Brain (tissue), 1 donor: ENCODE results near the gene ZNF26.

DNA sequence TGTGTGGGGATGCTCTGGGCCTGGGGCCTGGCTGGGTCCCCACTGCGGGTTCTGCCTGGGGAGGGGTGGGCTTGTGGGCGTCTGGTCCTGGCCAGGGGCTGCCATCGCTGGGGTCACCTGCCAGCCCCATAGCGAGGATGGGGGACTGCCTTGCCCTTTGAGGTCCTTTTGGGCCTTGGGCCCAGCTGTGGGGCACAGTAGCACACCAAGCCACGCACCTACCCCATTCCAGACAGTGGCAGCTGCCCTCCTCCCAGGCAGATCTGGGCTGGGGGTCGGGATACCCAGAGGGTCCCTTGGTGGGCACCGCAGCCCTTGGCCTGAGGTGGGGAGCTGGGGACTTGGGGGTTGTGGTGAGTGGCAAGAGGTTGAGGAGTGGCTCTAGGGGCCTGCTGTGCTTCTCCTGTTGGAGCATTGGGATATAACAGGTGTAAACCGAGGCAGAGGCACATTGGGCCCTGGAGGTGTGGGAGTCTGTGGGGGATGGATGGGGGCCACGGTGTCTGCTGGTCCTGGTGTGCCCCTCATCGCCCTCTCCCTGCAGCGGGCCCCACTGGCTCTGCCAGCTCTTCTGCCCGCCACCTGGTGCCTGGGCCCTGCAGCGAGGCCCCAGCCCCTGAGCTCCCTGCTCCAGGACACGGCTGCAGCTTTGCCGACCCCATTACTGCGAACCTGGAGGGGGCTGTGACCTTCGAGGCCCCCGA is 11.0 kb upstream of the PUS1 start:
- RRBS, result no CpG with 5 or more reads among the region's 18 CpGs

DNA sequence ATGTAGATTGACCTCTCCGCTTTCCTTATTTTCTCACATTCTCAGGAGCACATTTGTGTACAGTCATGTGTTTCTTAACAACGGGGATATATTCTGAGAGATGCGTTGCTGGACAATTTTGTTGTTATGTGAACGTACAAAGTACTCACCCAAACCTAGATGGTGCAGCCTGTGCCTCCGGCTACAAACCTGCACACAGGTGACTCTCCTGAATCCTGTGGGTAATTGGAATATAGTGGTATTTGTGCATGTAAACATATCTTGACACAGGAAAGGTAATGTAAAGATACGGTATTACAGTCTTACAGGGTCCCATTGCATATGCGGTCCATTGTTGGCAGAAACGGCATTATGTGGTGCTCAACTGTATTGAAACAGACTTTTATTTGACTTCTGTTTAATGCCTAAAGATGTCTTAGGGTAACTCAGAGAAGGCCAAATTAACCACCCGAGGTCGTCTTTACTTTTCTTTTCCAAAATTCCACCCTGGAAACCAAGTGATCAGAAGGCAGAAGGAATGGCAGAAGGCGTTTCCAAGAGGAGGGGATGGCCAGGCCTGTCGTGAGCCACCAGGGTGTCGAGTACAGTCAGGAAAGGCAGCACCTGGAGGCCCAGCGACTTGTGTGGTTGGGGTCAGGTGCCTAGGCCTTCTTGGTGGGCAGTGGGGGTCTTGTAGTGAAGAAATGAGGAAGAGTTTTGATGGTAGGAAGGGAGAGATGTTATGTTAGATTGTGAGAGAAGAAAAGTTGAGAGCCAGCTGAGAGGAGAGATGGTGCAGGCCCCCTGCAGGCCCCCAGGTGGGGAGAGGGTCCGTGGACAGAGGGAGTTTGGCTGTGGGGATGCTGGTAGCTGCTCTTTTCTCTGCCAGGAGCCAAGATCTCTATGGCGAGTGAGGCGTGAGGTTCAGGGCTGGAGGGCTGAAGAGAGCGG is 44.0 kb downstream of the EP400 start:
- RRBS, result no CpG with 5 or more reads among the region's 18 CpGs

DNA sequence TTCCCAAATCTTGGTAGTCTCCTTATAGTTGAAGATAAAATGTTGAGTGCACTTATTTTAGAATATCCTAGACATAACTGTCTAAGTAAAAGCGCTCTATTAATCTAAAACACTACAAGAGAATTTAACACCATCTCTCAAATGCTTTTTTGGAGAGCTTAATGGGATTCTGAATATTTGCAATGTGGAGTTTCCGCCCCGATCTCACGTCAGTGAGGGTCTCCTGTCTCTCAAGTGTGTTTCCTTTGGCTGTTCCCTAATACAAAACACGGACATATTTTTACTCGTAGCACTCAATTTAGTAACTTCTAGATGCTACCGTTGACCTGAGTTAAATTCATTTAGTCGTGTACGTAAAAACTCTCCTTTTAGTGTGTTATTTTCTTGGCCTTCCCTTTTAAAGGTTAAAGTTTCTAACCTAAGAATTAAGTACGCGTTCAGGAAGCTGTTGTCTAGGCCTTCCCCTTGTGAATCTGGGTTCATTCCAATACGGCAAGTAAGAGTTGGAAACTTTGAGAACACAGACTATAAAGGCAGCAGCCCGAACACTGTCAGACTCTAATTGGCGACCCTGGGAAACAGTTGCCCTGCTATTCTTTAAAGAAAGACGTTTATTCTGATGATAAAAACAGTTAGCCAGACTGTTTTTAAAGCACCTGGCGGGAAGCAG is 64.4 kb downstream of the DDX51 start:
- RRBS, result no CpG with 5 or more reads among the region's 16 CpGs

DNA sequence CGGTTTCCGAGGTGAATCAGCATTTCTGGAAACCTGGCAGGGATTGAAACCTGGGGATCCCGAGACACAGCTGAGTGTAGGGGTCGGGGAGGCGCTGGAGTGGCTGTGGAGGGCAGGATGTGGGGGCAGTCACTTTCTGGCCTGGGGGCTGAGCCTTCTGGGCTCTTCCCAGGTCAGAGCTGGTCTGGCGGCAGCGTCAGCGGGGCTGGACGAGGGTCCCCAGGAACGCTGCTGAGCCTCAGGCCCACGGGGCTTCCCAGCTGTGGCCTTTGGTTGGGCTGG is 23.7 kb downstream of the NOC4L start:
- RRBS, result no CpG with 5 or more reads among the region's 11 CpGs

DNA sequence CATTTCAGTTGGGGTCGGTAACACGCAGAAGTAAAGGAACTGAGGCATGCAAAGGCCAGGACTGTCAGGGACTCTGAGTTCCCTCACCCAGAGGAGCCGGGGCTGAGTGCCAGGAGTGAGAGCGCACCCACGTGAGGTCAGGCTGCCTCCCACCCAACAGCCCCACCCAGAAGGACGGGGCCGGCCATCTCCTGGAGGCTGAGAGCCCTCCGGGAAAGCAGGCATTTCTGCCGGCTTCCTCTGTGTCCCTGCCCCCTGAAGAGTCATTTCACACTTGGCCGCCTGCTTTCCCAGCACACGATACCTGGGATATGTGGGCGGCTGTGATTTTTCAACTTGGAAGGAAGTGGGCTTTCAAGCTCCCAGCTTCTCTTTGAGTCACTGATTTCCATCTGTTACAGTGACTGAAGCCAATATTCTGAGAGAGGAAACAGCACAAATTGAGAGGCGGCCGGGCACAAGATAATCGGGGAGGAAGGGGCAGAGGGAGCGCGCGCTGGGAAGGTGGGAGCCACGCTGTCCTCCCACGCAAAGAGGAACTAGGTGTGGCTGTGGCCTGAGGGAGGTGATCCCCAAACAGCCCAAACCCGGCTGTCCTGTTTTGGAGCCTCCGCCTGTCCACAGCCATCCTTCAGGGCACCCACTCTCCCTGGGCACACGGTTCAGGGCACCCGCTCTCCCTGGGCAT is 19.0 kb downstream of the GALNT9 start:
- RRBS, result 31% methylated on average over 5 of the region's 24 CpGs

- RRBS, result no CpG with 5 or more reads among the region's 19 CpGs
Measured at GRCh38 chr12:132428541-132428951, 61.4 kb upstream of the FBRSL1 start.

DNA sequence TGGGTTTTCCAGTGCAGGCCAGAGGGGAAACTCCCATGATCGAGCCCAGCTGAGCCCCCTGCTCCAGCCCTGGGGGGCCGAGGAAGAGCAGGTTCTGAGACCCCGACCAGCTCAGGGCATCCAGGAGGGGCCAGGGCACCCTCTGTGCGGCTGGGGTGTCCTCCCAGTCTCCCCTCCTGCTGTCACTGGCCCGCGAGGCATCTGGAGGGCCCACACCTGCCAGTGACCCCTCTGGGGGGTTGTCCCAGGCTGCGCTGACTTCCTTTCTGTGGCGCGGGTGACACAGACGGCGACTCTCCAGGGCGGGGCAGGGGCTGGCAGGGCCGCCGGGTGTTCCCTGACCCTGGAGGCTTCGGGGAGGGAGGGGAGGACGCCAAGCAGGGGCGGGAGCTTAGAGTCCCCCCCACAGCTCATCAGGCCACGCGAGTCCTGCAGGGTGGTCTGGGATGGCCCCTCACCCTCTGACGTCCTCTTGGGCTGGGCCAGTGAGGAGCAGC is 38.8 kb upstream of the FBRSL1 start:
- RRBS, result no CpG with 5 or more reads among the region's 20 CpGs

DNA sequence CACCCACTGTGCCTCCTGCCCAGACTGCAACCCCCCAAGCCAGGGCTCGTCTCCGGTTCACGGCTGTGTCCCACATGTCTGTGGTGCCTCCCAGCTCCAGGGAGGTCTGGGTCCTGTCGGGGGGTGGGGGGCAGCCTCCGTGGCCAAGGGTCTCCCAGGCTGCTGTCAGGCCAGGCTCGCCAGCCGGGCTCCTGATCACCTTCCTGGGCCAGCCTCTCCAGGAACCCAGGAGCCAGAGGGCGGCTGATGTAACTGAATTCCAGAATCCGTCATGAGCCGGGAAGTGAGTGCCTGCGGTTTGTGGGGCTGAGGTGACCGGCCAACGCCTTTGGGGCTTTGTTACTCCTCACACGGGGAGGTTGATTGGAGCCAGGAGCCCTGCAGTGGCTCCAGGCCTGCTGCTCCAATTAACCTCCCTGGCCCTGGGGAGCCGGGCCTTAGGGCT is 36.5 kb upstream of the FBRSL1 start:
- RRBS, result 86% methylated on average over 6 of the region's 15 CpGs

GRCh38 chr12:132491689-132492411 is 1.9 kb downstream of the FBRSL1 start:
- RRBS, result no CpG with 5 or more reads among the region's 23 CpGs

- RRBS, result no CpG with 5 or more reads among the region's 8 CpGs
Measured at GRCh38 chr12:132531802-132532480, 42.0 kb downstream of the FBRSL1 start.

DNA sequence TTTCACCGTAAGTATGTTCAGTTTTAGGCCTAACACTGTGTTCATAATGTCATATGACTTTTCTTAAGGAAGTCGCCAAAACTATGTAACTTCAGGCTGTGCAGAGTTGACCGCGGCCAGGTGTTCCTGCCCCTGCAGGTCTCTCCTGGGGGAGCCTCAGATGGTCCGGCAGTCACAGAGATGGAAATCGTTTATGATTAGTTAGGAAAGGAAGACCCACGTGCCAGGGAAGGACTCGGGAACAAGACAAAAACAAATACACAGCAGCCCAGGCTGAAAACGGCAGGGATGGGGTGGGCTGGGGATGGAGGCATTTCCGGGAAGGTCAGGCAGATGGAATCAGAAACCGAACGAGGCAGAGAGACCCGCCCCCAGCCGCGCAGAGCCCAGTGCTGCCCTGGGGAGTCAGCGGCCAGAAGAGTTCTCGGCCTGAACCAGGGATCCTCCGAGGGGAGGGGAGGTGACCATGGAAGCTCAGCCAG is 8.0 kb downstream of the LRCOL1 start:
- RRBS, result no CpG with 5 or more reads among the region's 18 CpGs

DNA sequence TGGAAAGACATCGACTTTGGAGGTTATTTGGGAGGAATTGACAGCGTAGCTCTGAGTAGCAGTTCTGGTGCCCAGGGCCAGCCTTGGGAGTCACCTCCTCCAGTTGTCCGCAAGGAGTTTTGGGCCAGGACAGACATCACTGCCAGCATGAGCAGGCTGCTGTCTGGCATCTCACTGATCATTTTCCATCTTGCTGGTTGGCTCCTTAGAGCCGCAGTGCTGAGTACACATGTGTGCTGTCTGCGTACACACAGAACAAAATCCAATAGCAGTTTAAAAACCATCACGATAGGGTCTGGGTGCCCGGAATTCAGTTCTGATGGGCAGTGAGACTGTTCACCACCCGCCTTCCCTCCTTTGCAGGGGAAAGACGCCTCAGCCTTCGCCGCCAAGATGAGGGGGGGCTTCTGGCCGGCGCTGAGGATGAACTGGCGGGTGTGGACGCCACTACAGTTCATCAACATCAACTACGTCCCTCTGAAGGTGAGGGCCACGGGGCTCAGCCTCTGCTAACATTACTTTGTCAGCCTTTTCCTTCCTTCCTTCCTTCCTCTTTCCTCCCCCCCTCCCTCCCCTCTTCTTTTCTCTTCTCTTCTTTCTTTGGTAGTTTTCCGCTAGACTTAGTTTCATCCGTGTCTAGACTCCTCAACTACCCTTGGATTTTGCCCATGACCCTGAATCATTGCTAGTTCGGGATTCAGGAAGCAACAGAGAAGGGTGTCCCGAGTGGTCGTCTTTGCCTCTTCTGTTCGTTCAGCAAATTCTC is 9.6 kb upstream of the PGAM5 start:
- RRBS, result no CpG with 5 or more reads among the region's 23 CpGs

DNA sequence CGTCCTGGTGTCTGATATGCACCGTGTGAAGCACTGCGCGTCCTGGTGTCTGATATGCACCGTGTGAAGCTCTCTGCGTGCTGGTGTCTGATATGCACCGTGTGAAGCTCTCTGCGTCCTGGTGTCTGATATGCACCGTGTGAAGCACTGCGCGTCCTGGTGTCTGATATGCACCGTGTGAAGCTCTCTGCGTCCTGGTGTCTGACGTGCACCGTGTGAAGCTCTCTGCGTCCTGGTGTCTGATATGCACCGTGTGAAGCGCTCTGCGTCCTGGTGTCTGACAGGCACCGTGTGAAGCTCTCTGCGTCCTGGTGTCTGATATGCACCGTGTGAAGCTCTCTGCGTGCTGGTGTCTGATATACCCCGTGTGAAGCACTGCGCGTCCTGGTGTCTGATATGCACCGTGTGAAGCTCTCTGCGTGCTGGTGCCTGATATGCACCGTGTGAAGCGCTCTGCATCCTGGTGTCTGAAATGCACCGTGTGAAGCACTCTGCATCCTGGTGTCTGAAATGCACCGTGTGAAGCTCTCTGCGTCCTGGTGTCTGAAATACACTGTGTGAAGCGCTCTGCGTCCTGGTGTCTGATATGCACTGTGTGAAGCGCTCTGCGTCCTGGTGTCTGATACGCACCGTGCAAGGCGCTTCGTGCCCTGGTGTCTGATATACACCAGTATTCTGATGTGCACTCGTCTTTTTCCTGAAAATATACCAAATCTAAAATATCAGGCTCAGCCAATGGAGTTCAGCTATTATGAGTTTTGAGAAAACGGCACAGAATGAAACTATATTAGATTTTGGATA is 22.7 kb downstream of the PGAM5 start:
- RRBS, result no CpG with 5 or more reads among the region's 43 CpGs

- RRBS, result 1% methylated on average over 48 of the region's 84 CpGs
Measured at GRCh38 chr12:132761985-132762731, 526 bp upstream of the ANKLE2 start.

DNA sequence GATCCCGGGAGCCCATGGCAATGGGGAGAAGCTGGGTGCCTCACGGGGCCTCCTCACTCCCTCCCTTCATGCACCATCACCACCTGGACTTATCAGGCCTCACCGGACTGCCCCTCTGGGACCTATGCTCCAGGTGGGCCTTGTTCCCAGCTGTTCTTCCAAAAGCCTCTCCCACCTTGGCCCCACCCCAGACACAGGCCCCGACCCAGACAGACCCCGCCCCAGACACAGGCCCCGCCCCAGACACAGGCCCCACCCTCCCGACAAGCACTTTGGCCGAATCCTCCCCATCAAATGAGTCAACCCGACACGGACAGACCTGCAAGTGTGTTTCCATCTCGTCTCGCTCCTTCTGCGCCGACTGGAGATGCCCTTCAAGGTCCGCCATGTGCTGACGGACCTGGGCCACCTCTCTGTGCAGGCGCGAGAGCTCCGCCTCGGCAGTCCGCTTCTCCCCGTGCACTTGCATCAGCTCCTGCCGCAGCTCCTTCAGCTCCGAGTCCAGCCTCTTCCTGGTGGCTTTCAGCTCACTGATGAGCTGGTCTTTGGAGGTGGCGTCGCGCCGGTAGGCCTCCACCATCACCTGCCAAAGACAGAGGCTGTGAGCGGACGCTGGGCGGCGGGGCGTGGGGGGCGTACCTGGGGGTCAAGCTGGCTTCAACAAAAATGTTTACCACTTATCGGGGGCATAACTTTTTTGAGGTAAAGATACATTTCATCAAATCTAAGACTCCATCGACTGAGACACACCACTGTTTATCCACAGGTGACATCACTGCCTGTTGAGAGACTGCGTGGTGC is 27.3 kb upstream of the ANKLE2 start:
- RRBS, result 97% methylated on average over 2 of the region's 37 CpGs

GRCh38 chr12:132888796-132889540 is 1.6 kb upstream of the CHFR start:
- RRBS, result no CpG with 5 or more reads among the region's 11 CpGs

DNA sequence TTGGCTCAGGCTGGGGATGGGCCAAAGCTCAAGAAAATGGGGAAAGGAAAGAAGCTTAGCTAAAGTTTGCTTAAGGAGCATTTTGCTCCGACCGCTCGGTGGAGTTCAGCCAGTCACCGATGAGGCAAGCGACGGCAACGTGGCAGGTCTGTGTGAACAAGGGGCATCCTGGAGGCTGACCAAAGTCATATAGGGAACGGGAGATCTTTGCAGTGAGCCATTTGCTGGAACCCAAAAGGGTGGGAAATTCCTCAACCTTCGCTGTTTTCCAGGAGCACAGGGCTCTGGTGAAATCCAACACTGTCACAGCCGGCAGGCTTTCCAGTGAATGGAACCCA is 792 bp downstream of the ZNF605 start:
- RRBS, result no CpG with 5 or more reads among the region's 10 CpGs

GRCh38 chr12:132986163-132987112 is at the start of gene ZNF26:
ZNF26 (plus strand) TSS chr12:132986367.
- RRBS, result 1% methylated on average over 37 of the region's 78 CpGs